Mesenchymal stem cell of Wharton's jelly (primary cell): ENCODE measurements around a stretch of chr9.

- CAGE, long polyA plus RNA: no peak
Observed at GRCh38 chr9:130786832-130787569, 48.1 kb upstream of the ABL1 start.

GRCh38 chr9:130870507-130871118 lies 26.0 kb downstream of the QRFP start:
- CAGE, long polyA plus RNA: no peak

GRCh38 chr9:130896491-130896737 lies 198 bp downstream of the QRFP start:
- CAGE, long polyA plus RNA: no peak

- CAGE, long polyA plus RNA: no peak
Observed at GRCh38 chr9:131010596-131011138, 1.7 kb downstream of the LAMC3 start.

DNA sequence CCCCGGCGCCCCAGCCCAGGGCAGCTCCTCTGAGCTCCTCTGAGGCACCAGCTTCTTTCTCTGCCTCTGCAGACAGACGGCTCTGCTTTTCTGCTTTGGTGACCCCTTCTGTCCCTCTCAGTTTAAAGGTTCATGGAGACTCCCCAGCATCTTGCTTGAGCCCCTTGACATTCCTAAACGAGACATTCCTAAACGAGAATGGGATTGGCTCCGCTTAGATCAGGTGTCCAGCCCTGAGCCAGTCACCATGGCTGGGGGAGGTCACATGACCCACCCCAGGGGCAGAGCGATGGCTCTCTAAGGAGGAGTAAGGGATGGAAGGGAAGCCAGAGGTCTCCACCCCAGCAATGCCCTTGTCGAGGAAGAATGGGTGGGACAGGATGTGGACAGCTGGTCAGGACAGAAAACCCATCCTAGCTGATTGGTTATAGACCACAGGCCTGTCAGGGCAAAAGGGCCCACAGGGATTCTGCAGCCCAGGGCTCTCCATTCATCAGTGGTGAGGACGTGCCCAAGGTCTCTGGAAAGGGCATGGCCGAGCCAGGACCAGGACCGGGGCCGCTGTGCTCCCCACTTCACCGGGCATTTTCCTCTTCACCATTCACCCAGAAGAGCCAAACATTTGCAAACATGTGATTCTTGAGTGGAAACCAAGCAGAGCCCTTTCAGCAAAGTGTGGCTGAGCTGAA lies 19.9 kb upstream of the AIF1L start:
- CAGE, long polyA plus RNA: no peak

DNA sequence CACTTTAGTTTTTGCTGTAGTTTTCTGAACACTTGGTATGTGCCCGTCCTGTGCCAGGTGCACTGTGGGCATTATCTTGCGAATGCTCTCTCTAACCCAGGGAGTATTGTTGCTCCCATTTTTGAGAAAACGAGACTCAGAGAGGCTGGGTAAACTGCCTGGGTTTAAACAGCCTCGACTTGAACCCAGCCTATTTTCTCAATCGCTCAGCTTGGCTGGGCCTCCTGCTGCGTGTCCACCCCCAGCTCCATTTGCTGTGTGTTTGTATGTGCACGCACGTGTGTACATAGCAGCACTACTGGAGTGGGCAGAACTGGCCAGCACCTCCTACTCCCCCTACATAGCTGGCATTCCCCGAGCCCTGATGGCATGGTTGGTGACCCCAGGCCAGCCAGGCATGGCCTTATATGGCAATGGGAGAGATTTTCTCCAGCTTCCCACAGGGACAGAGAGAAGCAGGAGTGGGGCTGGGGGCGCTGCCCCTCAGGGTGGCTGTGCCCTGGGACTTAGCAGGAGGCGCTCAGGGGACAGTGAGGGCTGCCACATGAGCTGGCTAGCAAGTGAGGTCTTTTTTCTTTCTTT lies 4.1 kb downstream of the AIF1L start:
- CAGE, long polyA plus RNA: no peak

GRCh38 chr9:131143390-131144005 lies 18.1 kb downstream of the NUP214 start:
- CAGE, long polyA plus RNA: no peak

DNA sequence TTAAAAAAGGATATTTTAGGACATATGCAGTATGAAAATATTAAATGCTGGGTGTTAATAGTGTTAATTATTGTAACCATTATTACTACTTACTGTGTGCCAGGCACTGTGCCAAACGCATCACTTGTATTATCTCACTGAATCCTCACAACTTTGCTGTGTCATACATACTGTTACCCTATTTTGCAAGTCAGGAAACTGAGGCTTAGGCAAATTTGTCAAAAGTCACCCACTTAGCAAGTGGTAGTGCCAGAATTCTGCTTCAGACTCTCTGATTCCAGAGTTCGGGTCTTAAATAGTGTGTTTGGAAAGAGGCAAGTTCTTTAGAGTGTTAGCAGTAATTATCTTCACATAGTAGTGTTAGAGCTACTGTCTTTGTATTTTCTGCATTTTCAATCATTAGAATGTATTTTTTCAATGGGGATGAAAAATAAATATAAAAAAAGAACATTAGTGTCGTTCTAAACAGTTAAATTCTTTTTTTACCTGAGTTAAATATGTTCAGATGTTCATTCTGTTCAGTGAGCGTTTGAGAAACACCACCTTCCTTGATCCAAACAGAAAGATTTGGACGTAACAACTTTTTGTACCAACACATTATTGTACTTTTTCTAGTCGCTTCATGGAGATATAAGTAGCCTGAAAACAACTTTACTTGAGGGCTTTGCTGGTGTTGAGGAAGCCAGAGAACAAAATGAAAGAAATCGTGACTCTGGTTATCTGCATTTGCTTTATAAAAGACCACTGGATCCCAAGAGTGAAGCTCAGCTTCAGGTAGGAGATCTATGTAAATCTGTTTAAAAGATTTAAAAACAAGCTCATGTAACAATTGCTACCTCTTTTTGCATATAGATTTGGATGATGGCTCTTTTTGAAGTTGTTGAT lies 26.0 kb downstream of the NUP214 start:
- CAGE, long polyA plus RNA: no peak

DNA sequence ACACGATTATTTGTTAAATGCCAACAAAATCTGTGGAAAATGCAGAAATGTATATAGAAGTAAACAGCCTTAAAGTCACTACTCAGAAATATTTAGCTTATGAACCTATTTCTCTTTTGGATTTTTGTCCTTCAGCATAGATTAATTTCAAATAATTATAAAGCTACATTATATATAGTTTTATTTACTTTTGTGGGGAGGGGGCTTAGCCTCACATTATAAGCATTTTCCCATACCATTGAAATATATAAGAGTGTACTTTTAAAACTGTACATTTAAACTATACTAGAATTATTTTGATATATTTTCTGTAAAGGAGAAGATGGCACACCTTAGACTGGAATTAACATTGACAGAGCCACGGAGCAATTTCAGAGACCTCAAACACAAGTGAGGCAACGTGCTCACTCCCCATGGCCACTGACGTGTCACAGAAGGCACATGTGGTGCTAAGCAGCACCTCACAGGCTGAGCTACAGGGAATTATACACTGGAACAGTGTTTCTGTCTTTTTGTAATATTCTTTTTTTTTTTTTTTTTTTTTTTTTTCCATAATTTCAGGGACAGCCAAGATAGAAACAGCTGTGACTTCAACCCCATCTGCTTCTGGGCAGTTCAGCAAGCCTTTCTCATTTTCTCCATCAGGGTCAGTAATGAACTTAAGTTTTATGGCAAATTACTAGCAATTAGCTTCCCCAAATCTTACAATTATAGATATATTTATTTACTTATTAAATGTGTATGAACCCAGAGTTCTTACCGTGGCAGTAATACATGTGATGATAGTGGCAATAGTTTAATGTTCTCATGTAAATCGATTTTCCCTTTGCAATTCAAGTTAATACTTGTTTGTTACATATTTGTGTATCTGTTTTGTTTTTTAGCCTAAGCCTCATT lies 66.5 kb downstream of the NUP214 start:
- CAGE, long polyA plus RNA: no peak

DNA sequence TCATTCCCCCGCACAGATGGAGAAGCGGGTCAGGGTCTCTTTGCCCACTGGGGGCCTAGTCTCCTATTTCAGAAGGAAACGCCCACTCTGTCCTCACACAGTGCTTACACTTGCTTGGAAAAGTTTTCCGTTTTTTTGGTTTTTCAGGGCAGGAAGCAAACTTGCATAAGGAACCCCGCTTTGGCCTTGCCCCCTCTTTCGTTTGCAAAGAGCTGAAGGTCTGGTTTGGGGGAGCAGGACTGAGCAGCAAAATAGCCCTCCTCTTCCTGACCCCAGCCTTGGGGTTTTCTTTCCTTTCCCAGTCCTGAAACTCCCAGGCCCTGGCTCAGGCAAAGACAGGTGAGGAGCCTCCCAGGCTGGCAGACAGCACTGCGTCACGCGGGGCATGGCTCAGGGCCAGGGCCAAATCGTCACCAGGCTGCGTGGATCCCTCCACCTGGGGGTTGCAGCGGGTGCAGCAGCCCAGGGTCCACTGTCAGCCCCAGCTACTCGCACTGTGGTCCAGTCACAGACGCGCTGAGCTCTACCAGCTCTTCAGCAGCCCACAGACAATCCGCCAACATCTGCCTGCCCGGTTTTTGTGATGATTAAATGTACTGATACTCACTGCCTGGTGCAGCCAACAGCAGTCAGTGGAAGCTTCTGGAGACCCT lies 12.2 kb downstream of the FAM78A start:
- CAGE, long polyA plus RNA: no peak

GRCh38 chr9:131281164-131281601 lies 4.9 kb upstream of the FAM78A start:
- CAGE, long polyA plus RNA: no peak

GRCh38 chr9:131310720-131311200 lies 21.2 kb downstream of the PLPP7 start:
- CAGE, long polyA plus RNA: no peak

DNA sequence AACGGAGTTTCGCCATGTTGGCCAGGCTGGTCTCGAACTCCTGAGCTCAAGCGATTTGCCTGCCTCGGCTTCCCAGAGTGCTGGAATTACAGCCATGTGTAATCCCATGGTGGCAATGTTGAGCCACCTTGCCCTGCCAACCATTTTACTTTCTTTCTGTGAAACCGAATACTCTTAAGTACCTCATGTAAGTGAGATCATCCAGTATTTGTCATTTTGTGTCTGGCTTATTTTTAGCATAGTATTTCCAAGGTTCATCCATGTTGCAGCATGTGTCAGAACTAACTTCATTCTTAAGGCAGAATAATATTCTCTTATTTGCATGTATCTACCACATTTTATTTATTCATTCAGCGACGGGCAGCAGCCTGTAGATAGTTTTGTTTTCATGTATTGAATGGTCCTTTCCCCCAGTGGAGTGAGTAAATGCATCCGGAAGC lies 8.3 kb downstream of the PRRC2B start:
- CAGE, long polyA plus RNA: no peak

- CAGE, long polyA plus RNA: no peak
Observed at GRCh38 chr9:131409855-131410755, 16.2 kb downstream of the PRRC2B start.

GRCh38 chr9:131474475-131475128 lies 28.1 kb upstream of the POMT1 start:
- CAGE, long polyA plus RNA: no peak

- CAGE, long polyA plus RNA: no peak
Observed at GRCh38 chr9:131517619-131518408, 13.2 kb downstream of the UCK1 start.

DNA sequence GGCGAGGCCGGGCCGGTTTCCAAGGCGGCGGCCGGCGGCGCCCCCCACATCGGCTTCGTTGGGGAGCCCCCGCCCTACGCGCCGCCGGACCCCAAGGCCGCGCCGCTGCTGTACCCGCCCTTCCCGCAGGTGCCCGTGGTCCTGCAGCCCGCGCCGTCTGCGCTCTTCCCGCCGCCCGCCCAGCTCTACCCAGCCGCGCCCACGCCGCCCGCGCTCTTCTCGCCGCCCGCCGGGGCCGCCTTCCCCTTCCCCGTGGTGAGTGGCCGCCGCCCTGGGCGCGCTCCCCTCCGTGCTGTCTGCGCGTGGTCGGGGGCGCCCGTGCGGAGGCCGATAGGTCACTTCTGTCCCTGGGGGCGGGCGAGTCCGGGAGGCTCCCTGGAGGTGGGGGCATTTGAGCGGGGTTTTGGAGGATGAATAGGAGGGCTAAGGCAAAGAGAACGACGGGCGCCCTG lies 9.5 kb downstream of the PRRT1B start:
- CAGE, long polyA plus RNA: no peak

GRCh38 chr9:131593484-131594095 lies 48.3 kb downstream of the PRRT1B start:
- CAGE, long polyA plus RNA: no peak

GRCh38 chr9:131598109-131598663 lies 52.9 kb downstream of the PRRT1B start:
- CAGE, long polyA plus RNA: no peak

- CAGE, long polyA plus RNA: no peak
Observed at GRCh38 chr9:131657416-131657965, 82.4 kb downstream of the RAPGEF1 start.